Tibial nerve (tissue), 3 donors: ENCODE data around the genes NDUFAF4 and PNISR.

DNA sequence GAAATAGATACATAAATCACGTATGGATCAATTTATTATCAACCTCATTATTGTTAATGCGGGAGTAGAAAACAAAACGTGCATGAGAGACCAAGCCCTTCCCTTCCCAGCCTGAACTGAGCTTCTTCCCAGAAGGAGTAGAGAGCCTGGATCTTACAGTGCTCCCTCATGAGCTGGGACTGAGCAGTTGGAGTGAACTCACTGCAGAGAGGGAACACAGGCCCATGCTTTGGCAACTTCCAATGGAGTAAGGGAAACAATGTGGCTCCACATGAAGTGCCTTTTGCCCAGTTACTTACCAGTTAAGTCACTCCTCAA, 12.4 kb downstream of the FHL5 start:
- PRO-cap = no peak
- RAMPAGE, long total RNA, 3 experiments = no peak in any of the 3 experiments

DNA sequence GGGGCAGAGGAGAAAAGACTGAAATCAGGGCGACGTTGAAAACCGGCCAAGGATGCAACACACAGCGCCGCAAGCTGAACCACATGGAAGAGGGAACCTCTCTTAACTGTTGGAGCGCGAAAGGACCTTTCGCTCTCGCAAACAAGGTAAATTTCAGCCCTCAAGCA, 726 bp downstream of the GPR63 start:
- PRO-cap = no peak
- RAMPAGE, long total RNA, 3 experiments = no peak in any of the 3 experiments

DNA sequence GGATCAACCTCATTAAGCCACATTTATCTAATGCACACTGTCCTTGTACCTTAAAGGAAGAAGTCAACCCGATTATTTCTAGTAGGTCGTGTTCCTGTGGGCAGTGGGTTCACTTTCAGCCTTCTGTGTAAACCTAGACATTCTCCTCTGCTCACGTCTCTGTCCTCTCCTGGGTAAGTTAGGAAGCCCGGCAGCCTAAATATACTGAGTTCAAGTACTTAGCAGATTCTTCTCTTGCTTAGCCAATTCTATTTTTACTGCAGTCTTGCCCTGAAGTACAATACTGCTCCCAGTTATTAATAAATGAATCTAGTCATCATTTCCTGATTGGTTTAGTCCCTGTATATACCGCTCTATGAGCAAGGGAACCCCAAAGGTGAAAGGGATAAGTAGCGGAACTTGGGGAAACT, 14.6 kb upstream of the GPR63 start:
- PRO-cap = no peak
- RAMPAGE, long total RNA, 3 experiments = no peak in any of the 3 experiments

- PRO-cap = no peak
- RAMPAGE, long total RNA, 3 experiments = no peak in any of the 3 experiments
Measured at GRCh38 chr6:96885247-96885849, 12.3 kb downstream of the NDUFAF4 start.

- PRO-cap = no peak
- RAMPAGE, long total RNA, 3 experiments = no peak in any of the 3 experiments
Measured at GRCh38 chr6:96893037-96893526, 4.6 kb downstream of the NDUFAF4 start.

GRCh38 chr6:96897602-96898573, at the start of gene NDUFAF4:
Gene NDUFAF4 (minus strand): TSS chr6:96897891.
- PRO-cap = bidirectional peak, plus-strand start at chr6:96898026, minus-strand start at chr6:96897881
- RAMPAGE, long total RNA, 3 experiments = start-site peak on the minus strand in 3 of 3 experiments, at chr6:96897812-96897887 at its widest, 64 to 94 reads per replicate

- PRO-cap = no peak
- RAMPAGE, long total RNA, 3 experiments = no peak in any of the 3 experiments
Measured at GRCh38 chr6:97594748-97595248, 311.8 kb upstream of the MMS22L start.

DNA sequence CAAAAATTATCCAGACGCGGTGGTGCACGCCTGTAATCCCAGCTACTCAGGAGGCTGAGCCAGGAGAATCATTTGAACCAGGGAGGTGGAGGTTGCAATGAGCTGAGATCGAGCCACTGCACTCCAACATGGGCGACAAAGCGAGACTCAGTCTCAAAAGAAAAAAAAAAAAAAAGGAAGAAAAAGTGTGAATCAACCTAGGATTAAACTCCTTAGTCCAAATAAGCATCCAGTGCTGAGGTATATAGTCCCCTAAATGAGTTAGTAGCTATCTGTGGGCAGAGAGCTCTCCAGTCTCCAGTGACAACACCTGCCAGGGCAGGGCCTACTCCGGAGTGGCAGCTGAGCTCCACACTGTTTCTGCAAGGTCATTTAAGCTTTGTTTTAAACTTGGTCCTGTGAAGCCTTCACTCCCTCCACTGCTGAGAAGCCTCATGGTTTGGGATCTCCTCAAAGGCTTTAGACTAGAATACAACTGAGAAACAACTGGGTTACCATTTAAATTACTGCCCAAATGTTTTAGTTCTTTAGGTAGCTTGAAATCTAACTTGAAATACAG, 2.1 kb downstream of the FAXC start:
- PRO-cap = no peak
- RAMPAGE, long total RNA, 3 experiments = no peak in any of the 3 experiments

DNA sequence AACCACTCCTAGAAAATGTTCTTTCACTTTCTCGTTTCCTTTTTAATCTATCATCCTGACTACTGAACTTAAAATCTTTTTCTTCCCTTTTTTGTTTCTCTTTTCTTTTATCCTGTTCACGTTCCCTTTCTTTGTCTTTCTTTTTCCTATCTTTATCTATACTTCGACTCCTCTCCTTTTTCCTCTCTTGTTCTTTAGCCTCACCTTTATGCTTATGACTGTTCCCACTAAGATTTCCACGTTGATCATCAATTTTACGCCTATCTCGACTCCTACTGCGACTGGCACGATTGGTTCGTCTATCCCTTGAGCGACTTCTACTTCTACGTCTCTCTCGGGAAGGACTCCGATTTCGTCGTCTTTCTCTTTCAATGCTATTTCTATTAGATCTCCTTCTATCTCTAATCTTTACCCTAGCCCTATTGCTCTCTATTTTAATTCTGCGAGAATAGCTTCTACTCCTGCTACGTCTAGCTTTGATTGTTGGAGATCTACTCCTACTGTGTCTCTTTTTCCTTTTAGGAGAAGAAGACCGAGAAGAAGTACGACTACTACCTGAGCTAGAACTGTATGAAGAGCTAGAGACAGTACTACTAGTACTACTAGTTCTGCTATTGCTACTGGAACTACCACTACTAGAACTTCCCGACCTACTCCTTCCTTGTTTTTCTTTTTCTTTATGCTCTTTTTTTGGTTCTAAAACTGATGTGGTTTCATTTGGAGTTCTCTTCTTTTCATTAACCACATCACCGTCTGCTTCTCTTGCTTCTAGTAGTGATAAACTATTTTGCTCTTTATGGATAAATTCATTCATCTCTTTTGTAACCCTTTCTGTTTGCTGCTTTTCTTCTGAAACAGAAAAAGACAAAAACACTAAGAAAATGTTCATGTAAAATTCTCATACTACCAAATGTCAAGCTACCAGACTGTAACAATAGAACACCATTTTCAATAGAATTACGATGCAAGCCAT, 7.1 kb upstream of the COQ3 start:
- PRO-cap = no peak
- RAMPAGE, long total RNA, 3 experiments = start-site peak on the minus strand in 1 of 3 experiments, centred at positions 244 to 373 of the sequence, 20 to 78 reads per replicate

GRCh38 chr6:99425158-99426328, at the start of gene PNISR:
Gene PNISR (minus strand): TSS chr6:99425308.
- PRO-cap = bidirectional peak, plus-strand start at chr6:99425486, minus-strand start at chr6:99425275; unidirectional peak, plus-strand start at chr6:99425732
- RAMPAGE, long total RNA, 3 experiments = start-site peak on the minus strand in 3 of 3 experiments, at chr6:99425216-99425303 at its widest, 25 to 627 reads per replicate

DNA sequence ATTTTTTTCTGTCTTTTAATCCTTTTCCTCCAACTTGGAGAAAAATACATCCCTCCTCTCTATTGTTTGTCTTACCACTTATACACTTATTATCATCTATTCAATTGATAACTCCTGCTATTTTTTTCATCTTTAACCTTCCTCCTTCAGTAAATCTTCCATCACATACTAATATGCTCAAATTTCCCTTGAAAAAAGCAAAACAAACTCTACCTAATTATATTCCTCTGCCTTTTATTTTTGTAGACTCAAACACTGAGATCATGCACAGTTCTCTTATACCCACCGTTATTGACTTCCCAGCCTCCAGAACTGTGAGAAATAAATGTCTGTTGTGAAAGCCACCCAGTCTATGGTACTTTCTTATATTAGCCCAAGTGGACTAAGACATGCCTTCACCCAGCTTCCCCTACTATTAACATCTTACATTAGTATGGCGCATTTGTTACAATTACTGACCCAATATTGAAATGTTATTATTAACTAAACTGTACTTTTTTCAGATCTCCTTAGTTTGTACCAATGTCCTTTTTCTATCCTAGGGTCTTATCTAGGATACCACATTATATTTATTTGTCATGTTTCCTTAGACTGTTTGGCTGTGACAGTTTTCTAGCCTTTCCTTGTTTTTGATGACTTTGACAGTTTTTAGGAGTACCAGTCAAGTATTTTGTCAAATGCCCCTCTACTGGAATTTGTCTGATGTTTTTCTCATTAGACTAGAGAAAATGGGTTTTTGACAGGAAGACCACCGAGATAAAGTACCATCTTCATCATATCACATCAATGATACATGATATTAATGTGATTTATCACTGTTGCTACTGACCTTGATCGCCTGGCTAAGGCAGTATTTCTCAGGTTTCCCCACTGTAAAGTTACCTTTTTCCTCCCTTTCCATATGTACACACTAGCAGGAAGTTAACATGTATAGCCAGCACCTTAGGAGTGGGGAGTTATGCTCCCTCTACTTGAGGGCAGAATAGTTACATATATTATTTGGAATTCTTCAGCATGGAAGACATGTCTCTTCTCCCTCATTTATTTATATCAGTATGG, 14.7 kb downstream of the CCNC start:
- PRO-cap = no peak
- RAMPAGE, long total RNA, 3 experiments = start-site peak on the minus strand in 1 of 3 experiments, centred at position 259 of the sequence, 8 reads per replicate

DNA sequence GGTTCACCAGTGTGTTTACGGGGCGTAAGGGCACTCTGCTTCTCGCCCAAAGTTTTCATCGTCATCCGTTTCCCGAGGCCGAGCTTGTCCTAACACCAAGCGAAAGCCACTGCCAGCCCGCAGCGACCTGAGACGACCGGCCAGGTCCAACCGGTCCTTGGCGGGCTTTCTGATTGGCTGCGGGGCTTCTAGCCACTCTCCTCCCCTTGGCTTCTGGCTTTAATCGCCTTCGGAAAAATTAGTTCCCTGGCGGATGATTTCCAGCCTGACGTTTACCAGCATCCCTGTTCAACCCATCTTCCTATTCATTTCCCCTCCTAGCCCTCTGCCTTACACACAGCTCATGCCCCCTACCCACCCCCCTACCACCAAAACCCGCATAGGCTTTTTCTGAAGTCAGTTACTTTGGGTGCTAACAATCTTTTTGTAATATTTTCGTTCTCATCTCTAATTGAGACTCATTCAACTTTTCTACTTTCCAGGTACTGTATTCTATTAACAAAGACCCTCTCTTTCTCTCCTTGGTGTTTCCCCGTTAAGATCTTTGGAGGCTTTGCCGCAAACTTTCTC, 10.5 kb downstream of the SIM1 start:
- PRO-cap = no peak
- RAMPAGE, long total RNA, 3 experiments = no peak in any of the 3 experiments

DNA sequence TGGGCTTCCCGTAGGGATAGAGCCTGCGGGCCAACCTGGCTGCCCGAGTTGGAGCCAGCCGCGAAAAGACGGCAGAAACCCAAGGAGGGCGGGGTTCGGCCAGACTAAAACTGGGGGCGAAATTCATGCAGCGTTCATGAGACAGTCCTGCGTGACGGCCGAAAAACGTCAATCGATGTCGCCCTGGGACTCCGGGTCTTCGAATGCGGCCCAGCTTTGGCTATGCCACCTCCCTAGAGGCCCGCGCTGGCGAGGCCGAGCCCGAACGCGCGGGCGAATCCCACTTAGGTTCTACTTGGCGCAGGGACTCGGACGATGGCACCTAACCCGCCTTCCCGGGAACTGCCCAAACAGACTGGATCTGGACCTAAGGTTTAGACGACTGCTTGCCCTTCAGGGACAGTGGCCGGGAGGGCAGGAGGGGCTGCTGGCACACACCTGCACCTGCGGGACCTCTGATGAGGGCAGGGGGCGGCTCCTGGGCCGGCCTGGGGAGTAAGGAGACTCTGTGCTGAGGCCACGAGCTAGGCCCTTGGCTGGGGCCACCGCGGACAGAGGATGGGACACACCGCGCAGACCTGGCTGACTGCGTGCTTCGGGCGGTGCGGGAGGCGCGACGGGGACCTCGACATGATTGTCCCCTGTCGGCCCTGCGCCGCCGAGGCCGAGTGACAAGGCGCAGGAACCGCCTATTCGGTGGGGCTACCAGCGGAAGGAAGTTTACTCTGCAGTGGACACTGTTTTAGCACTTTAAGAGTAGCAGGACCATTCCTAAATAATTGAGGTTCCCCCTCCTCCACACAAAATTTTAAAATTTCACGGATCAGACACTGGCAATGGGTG, 6.4 kb downstream of the SIM1 start:
- PRO-cap = no peak
- RAMPAGE, long total RNA, 3 experiments = no peak in any of the 3 experiments

DNA sequence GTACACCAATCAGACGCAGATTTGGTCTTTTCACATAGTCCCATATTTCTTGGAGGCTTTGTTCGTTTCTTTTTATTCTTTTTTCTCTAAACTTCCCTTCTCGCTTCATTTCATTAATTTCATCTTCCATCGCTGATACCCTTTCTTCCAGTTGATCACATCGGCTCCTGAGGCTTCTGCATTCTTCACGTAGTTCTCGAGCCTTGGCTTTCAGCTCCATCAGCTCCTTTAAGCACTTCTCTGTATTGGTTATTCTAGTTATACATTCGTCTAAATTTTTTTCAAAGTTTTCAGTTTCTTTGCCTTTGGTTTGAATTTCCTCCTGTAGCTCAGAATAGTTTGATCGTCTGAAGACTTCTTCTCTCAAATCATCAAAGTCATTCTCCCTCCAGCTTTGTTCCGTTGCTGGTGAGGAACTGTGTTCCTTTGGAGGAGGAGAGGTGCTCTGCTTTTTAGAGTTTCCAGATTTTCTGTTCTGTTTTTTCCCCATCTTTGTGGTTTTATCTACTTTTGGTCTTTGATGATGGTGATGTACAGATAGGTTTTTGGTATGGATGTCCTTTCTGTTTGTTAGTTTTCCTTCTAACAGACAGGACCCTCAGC, 120.6 kb upstream of the SIM1 start:
- PRO-cap = no peak
- RAMPAGE, long total RNA, 3 experiments = start-site peak on the minus strand in 1 of 3 experiments, centred at position 277 of the sequence, 8 reads per replicate

DNA sequence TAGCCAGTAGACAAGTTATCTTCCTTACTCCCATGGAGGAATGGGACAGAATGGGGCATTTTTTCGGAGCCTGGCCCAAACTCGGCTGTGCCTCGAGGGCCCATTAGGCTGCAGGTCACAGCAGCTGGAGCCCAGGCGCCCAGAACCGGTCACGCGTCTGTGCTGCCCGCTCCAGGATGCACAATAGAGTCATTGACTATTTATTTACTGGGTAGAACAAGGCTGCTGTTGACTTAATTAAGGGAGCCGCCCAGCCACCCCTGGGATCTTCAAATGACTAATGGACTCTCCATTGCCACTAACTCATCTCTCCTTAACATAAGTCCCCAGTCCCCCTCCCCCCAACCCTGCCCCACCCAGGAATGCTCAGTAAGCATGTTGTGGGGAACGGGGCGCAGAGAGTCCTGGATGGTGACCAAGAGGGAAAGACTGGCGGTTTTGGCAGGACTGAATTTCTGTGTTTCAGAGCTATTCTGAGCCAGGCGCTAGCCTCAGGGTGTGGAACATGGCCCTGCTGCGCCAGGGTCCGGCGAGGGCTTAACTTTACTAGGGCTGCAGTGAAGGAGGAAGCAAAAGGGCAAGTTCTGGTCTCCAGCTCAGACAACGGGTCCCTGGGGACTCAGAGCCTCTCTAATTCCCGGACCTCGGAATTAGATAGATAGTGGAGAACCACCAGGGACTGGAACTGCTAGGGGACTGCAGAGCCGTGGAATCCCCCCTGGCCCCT, 1.7 kb upstream of the GRIK2 start:
- PRO-cap = no peak
- RAMPAGE, long total RNA, 3 experiments = no peak in any of the 3 experiments

DNA sequence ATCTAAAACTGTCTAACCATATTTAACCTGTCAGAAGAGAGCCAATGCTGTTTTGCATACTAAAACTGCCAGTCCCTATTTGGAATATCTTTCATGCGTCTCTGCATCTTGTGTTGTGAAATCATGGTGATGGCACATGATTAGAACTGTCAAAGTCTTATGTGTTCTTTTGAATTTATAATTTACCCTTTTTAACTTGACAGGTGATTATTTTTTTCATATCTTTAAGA, 1159.3 kb downstream of the GRIK2 start:
- PRO-cap = no peak
- RAMPAGE, long total RNA, 3 experiments = no peak in any of the 3 experiments

DNA sequence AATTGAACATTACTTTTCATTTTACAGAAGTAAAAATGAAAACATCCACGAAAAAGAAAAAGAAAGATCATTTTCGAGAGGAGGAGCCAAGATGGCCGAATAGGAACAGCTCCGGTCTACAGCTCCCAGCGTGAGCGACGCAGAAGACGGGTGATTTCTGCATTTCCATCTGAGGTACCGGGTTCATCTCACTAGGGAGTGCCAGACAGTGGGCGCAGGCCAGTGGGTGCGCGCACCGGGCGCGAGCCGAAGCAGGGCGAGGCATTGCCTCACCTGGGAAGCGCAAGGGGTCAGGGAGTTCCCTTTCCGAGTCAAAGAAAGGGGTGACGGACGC, 370.4 kb downstream of the HACE1 start:
- PRO-cap = no peak
- RAMPAGE, long total RNA, 3 experiments = no peak in any of the 3 experiments

DNA sequence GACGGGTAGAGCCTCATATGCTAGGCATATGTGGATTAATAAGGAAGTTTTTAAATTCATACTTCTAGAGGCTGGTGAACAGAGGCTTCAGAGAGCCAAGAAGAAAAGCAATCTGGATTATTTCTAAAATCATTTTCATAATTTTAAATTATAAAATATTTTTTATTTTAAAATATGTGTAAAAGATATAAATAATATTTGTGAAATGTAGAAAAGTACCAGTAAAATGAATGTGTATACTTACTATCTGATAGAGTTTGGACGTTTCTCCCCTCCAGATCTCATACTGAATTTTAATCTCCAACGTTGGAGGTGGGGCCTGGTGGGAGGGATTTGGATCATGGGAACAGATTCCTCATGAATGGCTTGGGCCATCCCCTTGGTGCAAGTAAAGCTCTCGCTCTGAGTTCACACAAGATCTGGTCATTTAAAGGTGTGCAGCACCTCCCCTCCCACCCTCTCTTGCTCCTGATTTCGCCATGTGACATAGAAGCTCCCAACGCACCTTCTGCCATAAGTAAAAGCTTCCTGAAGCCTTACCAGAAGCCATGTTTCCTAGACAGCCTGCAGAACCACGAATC, 219.1 kb downstream of the HACE1 start:
- PRO-cap = no peak
- RAMPAGE, long total RNA, 3 experiments = no peak in any of the 3 experiments

- PRO-cap = no peak
- RAMPAGE, long total RNA, 3 experiments = no peak in any of the 3 experiments
Measured at GRCh38 chr6:104955553-104955830, 1.4 kb upstream of the LIN28B start.

DNA sequence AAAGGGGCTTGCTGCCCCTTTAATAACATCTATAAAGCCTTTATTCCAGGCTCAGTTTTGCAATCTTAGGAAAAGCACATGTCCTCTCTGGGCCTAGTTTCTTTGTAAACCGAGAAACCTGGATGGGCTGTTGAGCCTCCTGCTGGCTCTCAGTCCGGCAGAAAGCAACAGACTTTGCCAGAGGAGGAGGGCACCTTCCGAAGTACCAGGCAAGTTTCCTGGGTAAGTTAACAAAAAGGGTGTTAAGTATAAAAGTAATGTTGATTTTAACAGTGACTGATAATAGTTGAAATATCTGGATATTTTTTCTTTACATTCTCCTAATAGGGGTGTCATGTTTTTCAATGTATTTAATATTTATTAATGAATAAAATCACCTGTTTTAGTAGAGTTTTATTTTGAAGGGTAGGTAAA, 99.0 kb upstream of the POPDC3 start:
- PRO-cap = no peak
- RAMPAGE, long total RNA, 3 experiments = no peak in any of the 3 experiments